Subcutaneous adipose tissue (tissue), 3 donors: Measurements from ENCODE around the genes METAP2 and NEDD1.

- PRO-cap = no peak
- RAMPAGE, long total RNA, 3 experiments = no peak in any of the 3 experiments
Measured at GRCh38 chr12:94561827-94562491, 88.4 kb downstream of the TMCC3 start.

GRCh38 chr12:94988552-94989082 is 14.9 kb downstream of the NDUFA12 start:
- PRO-cap = no peak
- RAMPAGE, long total RNA, 3 experiments = no peak in any of the 3 experiments

- PRO-cap = no peak
- RAMPAGE, long total RNA, 3 experiments = no peak in any of the 3 experiments
Measured at GRCh38 chr12:95002521-95003593, 640 bp downstream of the NDUFA12 start.

DNA sequence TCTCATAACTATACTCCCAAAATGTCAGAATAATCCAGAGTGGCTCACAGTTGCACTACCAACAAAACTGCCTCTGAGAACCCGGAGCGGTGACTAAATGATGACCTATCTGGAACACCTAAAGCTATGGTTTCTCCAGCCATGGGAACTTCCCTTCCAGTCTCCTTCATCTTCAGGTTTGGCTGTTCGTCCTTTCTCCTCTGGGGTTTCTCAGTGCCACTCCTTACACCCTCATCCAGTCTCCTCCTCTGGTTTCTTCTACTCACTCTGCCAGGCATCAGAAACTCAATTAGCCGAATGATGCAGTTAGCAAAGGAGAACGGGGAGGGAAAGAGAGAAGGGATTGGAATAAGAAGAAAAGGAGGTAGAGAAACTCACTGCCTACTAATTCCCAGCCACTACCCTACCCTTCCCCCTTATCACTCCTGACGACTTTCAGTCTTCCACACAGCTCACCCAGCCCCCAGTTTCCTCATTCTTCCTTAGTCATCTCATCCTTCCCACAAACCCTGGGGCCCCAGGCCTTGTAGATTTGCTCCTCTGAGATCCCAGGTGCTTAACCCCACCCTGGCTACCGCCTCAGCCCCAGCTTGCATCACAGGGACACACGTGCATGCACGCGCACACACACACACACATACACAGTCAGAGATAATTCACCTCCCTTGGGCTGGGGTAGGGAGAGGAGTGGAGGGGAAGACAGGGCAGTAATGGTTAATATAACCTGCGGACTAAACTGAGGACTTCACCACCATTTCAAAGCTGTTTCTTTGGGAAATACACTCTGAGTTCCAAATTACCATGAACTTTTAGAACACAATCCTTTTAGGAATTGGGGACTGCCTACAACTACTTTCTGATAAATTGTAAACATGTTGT is 12.9 kb downstream of the FGD6 start:
- PRO-cap = no peak
- RAMPAGE, long total RNA, 3 experiments = no peak in any of the 3 experiments

DNA sequence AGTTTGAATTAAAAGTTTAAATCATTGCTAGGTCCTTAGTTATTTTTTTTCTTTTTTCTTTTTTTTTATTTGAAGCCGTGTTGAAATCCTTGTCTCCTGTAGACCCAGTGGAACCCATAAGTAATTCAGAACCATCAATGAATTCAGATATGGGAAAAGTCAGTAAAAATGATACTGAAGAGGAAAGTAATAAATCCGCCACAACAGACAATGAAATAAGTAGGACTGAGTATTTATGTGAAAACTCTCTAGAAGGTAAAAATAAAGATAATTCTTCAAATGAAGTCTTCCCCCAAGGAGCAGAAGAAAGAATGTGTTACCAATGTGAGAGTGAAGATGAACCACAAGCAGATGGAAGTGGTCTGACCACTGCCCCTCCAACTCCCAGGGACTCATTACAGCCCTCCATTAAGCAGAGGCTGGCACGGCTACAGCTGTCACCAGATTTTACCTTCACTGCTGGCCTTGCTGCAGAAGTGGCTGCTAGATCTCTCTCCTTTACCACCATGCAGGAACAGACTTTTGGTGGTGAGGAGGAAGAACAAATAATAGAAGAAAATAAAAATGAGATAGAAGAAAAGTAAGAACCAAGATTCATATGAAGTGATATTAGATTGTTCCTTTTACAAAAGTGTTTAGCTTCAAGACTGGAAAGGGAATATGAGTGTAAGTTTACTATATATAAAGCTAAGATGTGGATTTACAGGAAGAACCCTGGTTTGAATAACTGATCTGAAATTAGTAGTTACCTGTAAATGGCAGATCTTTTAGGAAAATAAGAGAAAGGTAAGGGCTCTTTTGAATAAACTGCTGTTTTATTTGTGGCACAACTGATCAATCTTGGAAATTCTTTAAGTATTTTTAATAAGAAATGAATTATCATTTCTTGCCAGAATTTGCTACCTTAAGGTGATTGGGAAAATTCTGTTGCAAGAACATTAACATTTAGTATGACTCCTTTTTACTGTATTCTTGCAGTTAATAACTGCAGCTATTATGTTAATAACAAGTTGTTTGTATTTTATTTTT is 82.8 kb downstream of the VEZT start:
- PRO-cap = no peak
- RAMPAGE, long total RNA, 3 experiments = no peak in any of the 3 experiments

DNA sequence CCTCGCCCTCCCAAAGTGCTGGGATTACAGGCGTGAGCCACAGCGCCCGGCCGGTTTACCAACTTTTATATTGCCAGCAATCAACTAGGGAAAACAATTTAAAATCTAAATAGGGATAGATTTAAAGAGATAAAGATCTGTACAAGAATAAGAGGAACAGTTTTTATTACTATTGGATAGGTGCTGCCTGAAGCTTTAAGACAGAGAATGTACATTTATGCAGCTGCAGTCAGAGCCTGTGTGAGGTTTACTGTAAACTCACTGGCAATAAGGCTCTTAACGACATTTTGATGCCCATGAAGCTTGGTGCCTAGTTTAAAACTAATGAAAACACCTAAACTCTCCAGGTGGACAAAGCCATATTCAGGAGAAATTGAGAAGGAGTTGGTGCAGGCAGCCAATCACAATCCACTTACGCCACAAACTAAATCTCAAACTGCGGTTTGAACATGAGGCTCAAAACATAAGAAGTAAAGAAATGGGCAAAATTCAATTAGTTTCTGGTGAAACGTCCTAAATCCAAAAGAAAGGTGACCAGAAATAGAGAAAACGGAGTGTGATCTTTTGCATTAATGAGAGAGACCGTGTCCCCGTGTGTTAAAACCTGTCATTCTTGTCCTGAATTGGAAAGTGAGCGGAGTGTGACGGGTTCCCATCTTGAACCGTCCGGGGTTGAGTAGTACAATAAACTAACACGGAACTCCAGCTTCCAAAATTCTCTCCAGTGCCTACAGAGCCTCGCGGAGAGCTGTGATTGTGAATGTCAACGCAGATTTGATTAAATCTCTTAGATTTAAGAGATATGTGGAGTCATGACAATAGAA is 835 bp upstream of the METAP2 start:
- PRO-cap = bidirectional peak, plus-strand start at position 712 of the sequence, minus-strand start at position 686 of the sequence
- RAMPAGE, long total RNA, 3 experiments = no peak in any of the 3 experiments

DNA sequence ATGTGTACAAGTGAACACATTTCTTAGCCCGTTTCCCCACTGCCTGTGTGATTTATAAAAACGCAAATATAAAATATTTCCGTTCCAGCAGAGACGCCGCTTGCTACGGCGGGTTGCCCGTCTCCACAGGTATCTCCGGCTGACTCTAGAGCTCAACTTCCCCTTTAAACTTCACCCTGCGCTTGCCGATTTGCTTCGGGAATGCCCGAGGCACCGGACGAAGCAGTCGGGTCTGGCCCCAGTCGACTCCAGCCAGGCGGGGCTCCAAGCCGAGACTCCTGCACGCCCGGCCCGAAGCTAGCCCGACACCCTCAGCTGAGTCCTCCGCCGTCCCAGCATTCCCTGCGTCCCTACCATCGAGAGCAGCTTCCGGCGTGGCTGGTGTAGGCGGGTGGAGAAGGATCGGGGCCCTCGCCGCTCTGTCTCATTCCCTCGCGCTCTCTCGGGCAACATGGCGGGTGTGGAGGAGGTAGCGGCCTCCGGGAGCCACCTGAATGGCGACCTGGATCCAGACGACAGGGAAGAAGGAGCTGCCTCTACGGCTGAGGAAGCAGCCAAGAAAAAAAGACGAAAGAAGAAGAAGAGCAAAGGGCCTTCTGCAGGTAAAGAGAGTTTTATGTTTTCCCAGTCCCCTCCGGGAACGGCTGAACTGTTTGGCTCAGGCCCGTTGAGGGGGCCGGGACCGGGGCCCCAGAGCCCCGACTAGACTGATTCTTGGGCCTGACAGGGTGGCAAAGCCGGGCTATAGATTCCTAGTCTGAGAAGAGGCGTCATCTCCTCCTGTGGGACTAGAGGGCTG is at the start of gene METAP2:
METAP2 (plus strand) TSS at position 424 of the 799 bp plus-strand sequence.
- PRO-cap = bidirectional peak, plus-strand start at position 427 of the sequence, minus-strand start at position 277 of the sequence
- RAMPAGE, long total RNA, 3 experiments = start-site peak on the plus strand in 3 of 3 experiments, centred at positions 418 to 425 of the sequence, 1,326 to 1,835 reads per replicate

GRCh38 chr12:95624539-95624931 is 73.3 kb upstream of the USP44 start:
- PRO-cap = no peak
- RAMPAGE, long total RNA, 3 experiments = no peak in any of the 3 experiments

DNA sequence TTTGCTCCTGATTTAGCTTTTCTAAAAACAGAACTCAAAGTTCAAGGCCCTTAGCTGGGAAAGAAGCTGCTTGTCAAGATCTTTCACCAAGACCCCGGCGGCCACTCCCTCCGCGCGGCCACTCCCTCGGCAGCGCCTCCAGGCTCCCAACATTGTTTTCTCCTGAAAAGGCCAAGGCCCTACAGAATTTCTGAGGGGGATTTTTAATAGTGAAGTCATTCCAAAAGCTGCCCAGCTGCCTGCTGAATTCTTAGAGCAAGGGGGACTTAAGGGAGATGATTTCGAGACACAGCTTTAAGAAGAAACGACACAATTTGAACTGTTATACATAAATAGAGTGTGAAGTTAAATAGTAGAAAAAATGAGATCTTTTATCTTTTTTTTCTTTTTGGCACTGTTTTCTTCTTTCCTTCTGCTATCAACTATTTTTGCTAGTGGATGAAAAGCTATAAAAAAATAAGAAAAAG is 96.3 kb downstream of the NTN4 start:
- PRO-cap = no peak
- RAMPAGE, long total RNA, 3 experiments = no peak in any of the 3 experiments

- PRO-cap = no peak
- RAMPAGE, long total RNA, 3 experiments = no peak in any of the 3 experiments
Measured at GRCh38 chr12:95842339-95842820, 16.4 kb upstream of the SNRPF start.

DNA sequence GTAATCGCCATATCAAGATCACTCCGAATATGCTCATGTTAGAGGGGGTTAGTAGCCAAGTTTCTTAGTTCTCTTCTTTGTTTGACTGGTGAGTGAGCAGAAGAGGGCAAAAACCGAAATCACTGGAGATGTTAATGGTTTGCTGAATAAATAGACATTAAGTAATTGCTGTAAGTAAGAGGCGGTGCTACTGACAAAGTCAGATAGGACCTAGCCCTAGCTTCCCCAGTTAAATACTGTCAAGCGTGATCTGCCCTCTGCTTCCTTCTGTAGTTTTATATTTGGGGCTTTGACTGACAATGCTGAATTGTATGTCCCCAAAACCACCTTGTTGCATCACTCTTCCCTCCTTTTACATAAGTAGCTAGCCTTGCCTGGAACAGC is 1.2 kb downstream of the SNRPF start:
- PRO-cap = no peak
- RAMPAGE, long total RNA, 3 experiments = no peak in any of the 3 experiments

GRCh38 chr12:95940229-95940972 is 2.0 kb downstream of the CCDC38 start:
- PRO-cap = no peak
- RAMPAGE, long total RNA, 3 experiments = no peak in any of the 3 experiments

- PRO-cap = no peak
- RAMPAGE, long total RNA, 3 experiments = no peak in any of the 3 experiments
Measured at GRCh38 chr12:96104401-96104933, 69.1 kb upstream of the LTA4H start.

- PRO-cap = bidirectional peak, plus-strand start at chr12:96195776, minus-strand start at chr12:96195628
- RAMPAGE, long total RNA, 3 experiments = no peak in any of the 3 experiments
Measured at GRCh38 chr12:96195004-96195933, 1.1 kb downstream of the ELK3 start.

DNA sequence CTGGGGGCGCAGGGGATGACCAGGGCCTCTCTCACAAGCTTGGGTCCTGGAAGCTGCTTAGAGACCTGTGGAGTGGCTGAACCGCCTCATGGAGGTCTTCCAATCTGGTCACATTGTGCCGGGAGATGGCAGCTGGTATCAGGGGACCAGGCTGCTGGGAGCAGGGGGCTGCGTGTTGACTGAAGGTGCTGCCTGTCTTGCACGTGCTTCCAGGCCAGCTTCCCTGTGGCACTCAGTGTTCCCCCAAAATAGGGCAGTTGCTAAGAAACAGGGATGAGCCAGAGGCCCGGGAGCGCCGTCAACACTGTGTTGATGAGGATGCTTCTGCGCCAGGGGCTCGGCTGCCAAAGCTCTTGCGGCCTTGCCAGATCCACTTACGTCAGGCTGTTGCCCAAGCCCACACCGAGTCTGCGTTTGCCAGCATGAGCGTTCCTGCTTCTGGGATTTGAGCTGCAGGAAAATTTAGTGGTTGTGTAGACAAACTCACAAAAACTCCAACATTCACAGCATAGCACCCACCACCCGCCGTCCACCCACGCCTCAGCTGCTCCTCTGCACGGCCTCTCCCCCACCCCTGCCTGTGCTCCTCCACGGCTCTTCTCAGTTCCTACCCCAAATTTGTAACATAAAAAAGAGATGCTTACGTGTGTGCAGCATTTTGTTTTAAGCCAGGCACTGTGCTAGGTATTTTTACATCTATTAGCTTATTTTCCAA is 40.0 kb downstream of the ELK3 start:
- PRO-cap = bidirectional peak, plus-strand start at position 402 of the sequence, minus-strand start at position 237 of the sequence
- RAMPAGE, long total RNA, 3 experiments = no peak in any of the 3 experiments

DNA sequence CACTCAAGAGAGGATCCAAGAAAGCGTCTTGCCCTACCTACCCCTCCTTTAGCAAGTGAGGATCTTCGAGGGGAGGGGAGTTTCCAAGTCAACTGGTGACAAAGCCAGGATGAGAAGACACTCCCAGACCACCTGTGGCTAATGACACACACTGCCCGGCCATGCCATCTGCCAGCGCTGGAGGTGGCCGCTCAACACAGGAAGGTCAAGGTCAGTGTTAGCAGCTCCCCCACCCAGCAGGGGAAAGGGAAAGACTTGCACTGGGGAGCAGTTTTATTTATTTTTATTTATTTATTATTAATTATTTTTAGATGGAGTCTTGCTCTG is 41.3 kb downstream of the ELK3 start:
- PRO-cap = no peak
- RAMPAGE, long total RNA, 3 experiments = no peak in any of the 3 experiments

DNA sequence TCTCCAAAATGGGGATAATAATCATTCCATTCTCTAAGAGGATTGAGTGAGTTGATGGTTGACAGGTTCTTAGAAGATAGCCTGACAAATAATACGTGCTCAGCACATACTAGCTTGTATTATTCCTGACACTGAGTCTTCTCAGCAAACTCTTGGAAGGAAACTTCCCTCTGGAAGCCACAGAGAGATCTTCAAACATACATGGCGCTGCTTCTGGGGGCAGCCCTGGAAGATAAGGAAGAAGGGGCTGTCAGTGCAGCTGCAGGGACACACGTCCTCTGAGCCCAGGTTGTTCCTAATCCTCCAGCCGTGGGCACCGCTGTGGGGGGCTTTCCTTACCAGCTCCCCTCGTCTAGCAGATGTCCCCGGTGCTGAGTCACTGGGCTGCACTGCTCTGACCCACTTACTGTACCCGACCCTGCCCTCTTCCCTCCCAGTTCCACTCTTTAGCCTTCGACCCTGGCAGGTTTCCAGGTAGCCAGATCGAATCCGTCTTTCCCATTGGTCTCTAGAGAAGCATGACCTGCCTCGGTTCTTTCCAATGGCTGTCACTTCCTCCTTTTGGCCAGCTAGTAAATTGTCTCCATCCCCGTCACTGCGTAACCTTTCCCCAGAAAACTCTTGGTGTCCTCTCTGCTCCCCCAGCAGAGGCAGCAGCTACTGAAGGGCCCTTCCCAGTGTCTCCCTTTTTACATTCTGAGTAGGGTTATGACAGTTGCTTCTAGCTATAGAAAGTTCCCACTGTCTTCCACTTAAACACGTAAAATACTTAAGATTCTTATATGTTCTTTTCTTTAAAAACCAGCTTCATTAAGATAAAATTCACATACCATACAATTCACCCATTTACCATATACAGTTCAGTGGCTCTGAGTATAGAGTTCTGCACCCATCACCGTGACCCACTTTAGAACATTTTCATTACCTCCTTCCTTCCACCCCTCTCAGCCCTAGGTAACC is 48.5 kb downstream of the ELK3 start:
- PRO-cap = no peak
- RAMPAGE, long total RNA, 3 experiments = no peak in any of the 3 experiments

DNA sequence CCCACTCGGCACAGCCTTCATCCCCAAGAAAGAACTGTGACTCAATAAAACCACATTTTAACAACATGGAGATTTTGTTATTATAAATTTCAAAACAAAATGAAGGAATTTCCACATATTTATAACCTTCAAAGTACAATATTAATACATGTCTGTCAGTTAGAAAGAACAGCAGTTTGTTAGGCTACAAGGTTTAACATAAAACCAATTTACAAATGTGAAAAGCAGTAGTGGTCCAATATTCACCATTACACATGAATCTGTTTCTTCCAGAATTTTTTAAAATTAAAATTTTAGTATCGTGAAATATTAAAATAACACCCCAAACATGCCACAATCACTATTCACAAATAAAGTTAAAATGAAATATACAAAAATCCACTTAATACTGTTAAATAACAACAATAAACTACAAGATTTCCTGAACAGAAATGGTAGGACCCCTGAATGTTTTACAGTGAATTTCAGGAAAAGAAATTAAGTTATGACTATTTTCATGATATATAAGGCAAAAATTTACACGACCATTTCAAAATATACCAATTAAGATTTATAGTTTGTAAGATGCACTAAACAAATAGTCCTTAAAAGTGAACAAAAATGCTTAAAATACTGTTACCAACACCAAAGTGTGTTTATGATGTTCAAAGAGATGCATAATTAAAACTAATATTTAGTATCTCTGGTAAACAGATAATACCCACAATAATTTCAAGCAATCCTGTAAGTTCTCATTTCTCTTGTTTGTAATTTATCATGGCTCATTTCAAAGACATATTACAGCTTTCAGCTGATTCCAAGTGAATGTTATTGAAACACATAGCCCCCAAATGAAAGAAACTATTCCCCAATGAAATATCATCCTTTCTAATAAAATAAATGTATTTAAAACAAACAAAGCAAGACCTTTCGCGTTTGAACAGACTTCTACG is 84.6 kb downstream of the ELK3 start:
- PRO-cap = no peak
- RAMPAGE, long total RNA, 3 experiments = no peak in any of the 3 experiments

- PRO-cap = no peak
- RAMPAGE, long total RNA, 3 experiments = no peak in any of the 3 experiments
Measured at GRCh38 chr12:96359100-96359464, 41.2 kb downstream of the CDK17 start.

DNA sequence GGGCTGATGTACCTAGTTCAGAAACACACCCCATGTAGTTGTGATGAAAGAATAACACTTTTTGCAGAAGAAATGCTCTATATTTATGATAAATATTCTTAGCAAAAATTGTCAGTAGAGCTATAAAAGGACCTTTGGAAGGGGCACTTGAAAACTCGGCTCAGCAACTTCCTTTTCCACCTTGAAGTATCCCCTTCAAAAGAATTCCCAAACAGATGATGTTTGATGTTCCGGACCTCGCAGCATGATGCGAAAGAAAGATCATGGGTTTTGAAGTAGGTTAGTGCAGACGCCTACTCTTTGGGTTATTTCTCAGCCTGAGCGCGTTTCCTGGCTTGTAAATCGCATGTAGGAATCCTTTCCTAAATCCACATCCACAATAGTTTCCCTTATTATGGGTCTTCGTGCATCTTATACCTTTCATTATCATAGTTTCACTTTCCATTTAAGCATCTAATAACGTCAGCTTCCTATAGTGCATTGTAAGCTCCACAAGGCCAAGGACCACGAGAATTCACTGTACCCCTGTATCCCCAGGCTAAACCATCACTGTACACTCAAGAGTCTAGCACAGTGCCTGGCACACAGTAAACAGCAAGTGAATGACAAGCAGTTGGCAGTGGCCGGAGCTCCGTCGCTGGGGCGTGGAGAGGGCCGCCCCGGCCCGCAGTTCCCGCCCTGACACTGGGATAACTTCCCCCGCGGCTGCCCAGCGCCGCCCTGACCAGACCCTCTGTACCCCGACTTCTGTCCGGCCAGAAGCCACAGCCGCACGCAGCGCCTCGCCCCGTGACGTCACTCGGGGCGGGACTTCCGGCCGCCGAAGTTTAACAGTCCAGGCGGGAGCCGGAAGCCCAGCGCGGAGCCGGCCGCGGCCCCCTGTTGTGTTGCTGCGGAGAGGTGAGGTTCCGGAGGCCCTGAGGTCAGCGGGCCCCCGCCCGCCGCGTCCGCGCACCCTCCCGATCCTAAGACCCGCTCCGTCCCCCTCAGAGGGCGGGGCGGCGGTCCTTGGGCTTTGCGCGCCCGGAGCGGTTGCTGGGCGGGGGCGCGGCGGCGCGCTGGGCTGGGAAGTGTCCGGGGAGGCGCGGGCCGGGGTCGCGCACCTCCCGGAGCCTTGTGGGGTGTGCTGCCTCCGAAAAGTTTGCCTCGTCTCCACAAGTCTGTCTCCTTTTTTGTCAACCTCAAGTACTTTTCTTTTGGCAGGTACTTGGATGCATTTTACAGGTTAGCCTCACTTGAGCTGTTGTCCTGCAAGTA is at the start of gene NEDD1:
NEDD1 (plus strand) TSS at position 857 of the 1,257 bp plus-strand sequence.
- PRO-cap = bidirectional peak, plus-strand start at position 833 of the sequence, minus-strand start at position 749 of the sequence; bidirectional peak, plus-strand start at position 1,042 of the sequence, minus-strand start at position 1,006 of the sequence
- RAMPAGE, long total RNA, 3 experiments = start-site peak on the plus strand in 3 of 3 experiments, centred at position 859 of the sequence, 122 to 254 reads per replicate